Left colon (tissue), 1 donor: ENCODE data around the genes KPNA5 and ROS1.

DNA sequence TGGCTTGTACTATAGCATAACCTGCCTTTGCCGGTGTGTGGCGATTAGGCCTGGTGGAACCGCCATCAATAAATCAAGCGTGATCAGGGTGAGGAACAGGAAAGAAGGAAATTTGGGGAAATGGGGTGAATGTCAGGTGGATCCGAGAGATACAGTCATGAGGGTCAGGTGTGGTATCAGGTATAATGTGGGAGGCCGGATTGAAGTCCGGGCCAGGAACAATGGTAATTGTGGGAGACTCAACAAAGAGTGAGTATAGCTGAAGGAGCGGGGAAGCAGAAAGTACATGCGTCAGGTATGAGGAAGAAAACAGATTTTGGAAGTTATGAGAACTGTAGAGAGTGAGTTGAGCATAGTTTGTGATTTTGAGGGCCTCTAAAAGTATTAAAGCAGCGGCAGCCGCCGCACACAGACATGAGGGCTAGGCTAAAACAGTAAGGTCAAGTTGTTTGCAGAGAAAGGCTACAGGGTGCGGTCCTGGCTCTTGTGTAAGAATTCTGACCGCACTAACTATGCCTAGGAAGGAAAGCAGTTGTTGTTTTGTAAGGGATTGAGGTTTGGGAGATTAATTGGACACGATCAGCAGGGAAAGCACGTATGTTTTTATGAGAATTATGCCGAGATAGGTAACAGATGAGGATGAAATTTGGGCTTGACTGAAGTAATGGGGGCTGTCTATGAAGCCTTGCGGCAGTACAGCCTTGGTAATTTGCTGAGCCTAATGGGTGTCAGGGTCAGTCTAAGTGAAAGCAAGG lies 81.5 kb upstream of the HS3ST5 start:
- PRO-cap = no peak

DNA sequence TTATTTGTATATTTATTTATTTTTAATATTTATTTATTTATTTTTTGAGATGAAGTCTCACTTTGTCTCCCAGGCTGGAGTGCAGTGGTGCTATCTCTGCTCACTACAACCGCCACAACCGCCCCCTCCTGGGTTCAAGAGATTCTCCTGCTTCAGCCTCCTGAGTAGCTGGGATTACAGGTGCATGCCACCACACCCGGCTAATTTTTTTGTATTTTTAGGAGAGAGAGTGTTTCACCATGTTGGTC lies 699.3 kb downstream of the FRK start:
- PRO-cap = no peak

DNA sequence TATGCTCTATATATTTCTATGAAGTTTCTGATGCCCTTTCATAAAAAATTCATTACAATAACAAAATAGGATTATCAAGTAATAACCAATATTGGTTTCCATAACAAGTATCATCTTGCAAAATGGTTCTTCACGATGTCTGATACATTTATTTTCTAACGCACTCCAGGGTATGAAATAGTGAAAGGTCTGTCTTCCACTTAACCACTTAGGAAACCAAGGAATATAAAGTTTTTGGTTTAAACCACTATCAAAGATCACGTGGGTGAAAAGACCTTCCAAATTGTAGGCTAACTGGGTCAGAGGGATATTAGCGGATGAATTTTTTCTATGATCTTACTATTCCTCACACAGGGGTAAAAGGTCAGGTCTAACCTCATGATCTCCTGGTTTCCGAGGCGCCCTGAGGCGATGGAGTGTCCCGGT lies 523 bp upstream of the NT5DC1 start:
- PRO-cap = unidirectional peak, plus-strand start at position 379 of the sequence

DNA sequence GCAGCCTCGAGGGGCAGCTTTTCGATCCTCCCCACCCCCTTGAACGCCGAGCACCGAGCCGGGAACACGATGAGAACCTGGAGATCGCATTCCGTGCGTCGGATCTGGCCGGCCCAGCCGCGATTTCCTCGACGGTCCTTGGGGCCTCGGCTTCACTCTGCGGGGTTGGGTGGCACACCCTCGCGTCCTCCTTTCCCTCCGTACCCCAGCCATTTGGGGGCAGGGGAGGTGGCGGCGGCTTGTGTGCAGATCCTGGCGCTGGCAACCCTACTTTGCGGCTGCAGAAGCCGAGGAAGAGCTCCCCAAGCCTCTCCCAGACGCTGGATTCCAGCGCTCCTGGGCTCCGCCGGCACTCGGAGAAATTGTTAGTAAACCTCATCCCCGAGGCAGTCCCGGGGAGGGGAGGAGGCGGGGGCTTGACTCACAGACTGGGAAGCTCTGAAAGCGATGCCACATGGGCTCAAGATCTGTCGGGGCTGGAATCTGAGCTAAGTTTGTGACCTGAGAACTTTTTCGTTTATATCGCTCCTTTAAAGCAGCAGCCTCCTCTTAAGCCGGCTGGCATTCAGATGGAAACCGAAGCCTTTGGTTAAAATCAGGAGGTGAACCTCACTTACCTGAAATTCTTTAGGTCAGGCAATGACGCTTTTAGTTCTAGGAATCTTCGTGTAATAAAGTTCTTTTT lies 745 bp downstream of the DSE start:
- PRO-cap = unidirectional peak, minus-strand start at position 215 of the sequence; unidirectional peak, minus-strand start at position 338 of the sequence

DNA sequence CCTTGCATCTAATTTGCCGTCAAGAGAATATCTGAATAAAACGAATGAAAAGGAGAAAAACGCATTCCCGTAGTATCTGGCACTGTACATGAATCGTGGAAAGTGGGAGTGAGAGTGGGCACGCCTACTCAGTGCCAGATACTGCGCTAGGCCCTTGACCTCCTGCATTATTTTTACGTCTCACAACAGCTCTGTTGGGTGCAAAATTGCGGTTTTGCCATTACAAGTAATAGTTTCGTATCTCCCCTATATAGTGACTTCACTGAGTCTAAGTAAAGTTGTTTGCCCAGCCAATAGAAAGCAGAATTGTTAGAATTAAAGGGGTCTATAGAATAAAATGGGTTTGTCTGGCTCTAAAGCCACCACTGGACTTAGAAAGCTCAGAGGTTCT lies 1.4 kb downstream of the CALHM6 start:
- PRO-cap = bidirectional peak, plus-strand start at position 137 of the sequence, minus-strand start outside the sequence

- PRO-cap = no peak
These were observed 3.9 kb downstream of the CALHM6 start for GRCh38 chr6:116465014-116465577.

- PRO-cap = no peak
These were observed 6.4 kb upstream of the RWDD1 start for GRCh38 chr6:116564891-116565283.

- PRO-cap = no peak
These were observed 779 bp downstream of the RWDD1 start for GRCh38 chr6:116572041-116572524.

DNA sequence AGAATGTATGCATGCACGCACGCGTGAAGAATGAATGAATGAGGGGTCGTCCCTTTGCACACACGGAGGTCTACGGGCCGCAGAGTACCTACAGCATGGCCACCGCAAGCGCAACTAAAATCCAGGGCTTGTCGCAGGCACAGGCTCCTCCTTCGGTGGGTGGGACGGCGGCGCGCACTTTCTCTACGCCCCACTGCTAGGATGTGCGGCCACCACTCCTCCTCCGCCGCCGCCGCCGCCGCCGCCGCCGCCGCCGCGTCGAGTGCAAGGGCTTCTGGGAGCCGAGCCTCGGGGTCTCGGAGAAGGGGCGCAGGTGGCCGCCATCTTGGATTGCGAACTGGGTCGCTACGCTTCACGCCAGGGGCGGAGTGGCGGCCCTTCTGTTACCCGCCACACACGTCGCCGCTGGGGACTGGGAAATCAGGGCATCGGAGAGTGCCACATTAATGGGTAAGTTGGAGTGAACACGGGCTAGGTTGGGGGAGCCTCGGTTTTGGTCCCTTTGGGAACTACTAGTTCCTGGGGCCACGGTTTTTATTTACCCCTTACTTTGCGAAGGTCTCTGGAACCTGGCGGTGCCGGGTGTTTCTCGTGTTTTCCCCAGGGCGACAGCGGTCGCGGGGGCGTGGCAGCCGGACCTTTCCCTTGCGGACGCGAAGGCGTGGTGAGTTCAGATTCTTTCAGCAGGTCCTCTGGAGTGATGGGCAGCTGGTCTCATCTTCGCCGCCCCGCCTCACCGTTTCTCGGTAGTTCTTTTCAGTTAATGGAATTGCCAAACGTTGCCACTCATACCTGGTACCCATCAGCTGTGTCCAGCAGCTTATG lies at the start of gene KPNA5:
Gene KPNA5 (plus strand): TSS at position 323 of the 825 bp plus-strand sequence.
- PRO-cap = bidirectional peak, plus-strand start at position 323 of the sequence, minus-strand start at position 116 of the sequence

DNA sequence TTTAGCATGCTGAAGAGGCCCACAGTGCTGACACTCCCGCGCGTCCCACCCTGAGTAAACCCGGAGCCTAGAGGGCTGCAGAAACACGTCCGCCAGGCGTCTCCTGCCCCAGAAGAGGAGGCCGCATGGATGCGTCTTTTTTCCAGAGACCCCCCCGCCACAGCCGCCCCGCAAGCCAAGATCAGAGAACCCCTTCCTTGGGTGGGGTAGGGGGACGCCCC lies 1.1 kb downstream of the FAM162B start:
- PRO-cap = no peak

DNA sequence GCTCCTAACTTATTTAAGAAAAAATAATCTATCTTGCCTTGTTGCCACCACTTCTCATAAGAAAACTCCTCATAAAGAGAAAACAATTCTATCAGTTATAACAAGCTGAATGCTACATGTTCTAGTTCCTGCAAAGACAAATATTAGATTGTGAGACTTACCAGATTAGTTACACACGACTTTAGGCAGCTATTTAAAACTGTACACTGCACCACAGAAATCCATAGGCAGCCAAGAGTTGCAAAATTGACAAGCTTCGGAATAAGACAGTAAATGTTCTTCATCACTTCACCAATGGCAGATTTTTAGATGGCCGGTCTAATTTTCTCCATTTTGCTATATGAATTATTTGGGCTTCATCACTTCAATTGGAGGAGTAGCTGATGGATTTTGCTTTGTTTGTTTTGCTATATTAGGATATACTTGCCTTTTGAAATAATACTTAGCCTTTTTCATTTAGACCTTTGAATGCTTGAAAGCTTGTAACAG lies 325 bp downstream of the ROS1 start:
- PRO-cap = no peak

DNA sequence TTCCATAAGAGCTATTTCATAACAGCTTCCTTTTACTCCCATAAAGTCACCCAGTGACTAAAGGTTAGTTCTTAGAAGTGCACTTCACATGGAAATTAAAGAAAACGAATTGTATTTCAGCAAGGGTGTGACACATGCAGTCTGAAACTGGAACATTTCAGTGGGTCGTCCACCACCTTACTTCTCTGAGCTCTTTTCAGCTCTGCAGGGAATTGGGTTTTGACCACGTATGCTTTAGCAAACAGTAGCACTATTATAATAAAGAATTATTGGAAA lies at the start of gene ROS1:
Gene ROS1 (minus strand): TSS at position 81 of the 276 bp plus-strand sequence.
- PRO-cap = no peak

DNA sequence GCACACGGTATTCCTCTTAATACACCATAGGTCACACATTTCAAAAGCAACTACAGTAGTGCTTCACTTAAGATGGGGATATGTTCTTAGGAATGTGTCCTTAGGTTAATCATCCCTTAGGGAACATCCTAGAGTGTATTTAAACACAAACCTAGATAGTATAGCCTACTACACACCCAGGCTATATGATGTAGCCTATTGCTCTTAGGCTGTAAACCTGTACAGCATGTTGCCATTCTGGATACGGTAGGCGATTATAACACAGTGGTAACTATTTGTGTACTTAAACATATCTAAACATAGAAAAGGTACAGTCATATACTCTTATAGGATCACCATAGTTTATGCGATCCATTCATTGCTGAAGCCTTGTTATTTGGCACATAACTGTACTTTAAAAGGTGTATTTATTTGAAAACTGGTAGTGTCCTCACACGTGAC lies 911 bp upstream of the GOPC start:
- PRO-cap = bidirectional peak, plus-strand start at position 232 of the sequence, minus-strand start at position 114 of the sequence

GRCh38 chr6:117677497-117678536 lies 2.5 kb downstream of the NUS1 start:
- PRO-cap = no peak

- PRO-cap = no peak
These were observed 224.0 kb upstream of the PLN start for GRCh38 chr6:118324034-118324490.

DNA sequence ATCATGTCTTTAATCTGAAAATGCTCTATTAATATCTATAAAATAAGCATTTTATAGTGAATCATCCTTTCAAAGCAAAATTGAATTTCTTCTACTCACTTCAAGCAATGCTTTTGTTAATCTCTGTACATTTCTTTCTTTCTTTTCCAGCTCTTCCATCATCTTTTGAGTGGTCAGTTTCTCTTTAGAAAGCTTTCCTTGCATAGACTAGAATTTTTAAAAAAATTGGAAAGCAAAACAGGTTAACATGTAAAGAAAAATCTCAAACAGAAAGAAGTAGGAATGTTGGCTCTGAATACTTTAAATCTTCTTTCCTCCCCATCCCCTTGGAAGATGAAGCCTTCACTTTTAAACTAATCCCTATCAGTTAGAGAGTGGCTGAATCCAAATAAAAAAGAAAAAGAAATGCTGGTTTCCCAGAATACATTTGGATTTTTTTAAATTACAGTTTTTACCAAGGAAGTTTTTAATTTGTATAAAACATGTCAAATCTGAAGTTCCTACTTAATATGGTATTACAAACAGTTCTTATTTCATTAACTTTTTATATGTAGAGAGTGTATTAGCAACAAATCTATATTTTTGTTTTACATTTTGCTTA lies 77.6 kb upstream of the PLN start:
- PRO-cap = no peak

GRCh38 chr6:118554359-118555104 lies 6.4 kb downstream of the PLN start:
- PRO-cap = no peak

DNA sequence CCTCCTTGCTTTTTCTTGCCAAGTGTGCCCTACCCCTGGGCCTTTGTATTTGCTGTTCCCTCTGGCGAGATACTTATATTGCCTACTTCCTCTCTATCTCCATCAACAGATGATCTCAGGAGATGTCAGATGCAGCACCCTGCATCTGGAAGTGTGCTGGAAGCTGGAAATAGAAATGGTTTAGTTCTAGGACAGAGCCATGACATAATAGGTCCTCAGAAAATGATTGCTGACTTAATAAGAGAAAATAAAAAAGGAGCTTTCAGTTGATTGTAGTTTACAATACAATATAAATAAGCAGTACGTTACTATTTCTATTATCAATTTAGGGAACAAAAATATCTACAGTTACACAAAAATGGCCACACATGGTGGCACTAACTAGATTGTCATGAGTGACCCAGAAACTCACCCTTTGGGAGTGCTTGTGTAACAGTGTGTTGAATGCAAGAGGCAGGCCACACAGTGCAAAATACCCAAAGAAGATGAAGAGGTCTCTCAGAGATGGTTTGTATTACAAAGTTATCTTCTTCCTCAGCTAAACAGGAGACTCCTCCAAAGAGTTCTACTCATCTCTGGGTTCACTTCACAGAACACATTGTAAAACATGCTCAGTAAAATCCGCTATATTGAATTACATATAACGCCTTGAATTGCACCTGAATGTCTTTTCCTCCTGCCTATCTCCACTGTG lies 5.6 kb downstream of the ASF1A start:
- PRO-cap = no peak

DNA sequence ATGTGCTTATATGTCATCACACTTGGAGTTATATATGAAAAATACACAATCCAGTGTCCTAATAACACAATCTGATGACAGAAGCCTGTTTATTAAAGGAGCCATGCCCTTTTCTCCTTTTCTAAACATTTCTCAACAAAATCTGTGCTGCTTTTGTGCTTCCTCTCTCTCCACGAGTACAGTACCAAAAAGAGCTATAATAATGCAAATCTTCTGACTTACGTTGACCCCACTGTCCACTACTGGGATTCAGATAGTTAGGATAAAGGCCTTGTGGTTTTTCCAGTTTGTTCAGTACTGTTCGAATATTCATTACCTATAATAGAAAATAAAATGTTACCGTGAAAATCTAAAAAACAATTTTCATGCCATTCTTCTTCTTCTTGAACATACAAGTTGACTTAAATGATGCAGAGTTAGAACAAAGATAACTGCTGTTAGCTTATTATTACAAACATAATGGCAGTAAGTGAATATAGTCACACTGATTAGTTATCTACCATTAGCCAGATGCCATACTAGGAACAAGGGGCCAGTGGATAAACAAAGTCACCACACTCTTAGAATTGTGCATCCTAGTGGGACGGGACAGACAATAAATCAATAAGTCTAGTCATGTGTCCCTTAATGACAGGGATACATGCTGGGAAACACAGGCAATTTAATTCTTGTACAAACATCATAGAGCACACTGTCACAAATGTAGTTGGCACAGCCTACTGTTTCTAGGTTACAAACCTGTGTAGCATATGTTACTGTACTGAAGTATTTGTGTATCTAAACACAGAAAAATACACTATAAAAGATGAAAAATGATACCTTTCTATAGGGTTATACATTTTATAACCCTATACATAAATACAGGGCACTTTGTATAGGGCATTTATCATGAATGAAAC lies 122.8 kb upstream of the FAM184A start:
- PRO-cap = no peak

- PRO-cap = no peak
These were observed 128.3 kb upstream of the FAM184A start for GRCh38 chr6:119206713-119207222.